ENCODE data around the genes SHD, FSD1 and TNFAIP8L1.

DNA sequence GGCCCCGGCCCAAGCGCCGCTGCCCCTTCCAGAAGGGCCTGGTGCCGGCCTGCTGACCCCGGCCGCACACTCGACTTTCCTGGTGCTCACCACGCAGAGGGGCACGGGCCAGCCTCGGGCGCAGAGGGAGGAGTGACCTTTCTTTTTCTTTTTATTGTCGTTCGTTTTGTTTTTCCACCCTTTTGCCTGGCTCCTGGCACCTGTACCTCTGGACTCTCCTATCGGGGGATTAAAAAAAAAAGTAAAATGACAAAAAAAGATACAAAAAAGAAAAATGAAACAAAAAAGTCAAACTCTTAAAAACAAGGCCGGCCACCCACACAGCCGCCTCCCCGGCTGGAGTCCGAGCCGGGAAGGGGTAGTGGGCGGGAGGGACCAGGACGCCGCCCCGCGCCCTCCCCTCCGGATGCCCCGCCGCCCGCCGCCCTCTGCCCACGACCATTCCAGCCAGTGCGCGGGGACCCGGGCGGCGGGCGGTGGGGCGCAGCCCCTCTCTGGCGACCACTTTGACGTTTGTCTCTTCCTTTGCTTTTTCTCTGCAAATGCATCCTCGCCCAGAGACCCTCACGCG, 28.8 kb downstream of the ZBTB7A start:
- PRO-cap: bidirectional peak, plus-strand start at position 73 of the sequence, minus-strand start at position 75 of the sequence; bidirectional peak, plus-strand start outside the sequence, minus-strand start at position 511 of the sequence
- RRBS: 91% methylated on average over 19 of the region's 42 CpGs

DNA sequence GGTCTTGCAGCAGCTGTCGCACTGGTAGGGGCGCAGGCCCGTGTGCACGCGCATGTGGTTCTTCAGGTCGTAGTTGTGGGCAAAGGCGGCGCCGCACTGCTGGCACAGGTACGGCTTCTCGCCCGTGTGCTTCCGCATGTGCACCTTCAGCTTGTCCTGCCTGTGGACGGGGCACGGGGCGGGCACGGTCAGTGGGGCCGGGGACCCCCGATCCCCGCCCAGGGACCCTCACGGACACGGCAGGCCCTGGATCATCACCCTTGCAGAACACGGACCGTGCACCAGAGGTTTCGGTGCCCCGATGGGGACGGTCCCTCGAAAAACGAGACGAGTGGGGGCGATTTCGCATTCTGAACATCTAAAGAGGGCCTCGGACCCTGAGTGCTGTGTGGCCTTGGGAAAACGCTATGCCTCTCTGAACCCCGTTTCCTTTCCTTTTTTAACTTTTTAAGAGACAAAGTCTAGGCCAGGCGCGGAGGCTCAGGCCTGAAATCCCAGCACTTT, 18.6 kb downstream of the ZBTB7A start:
- PRO-cap: no peak
- RRBS: no CpG with 5 or more reads among the region's 37 CpGs

DNA sequence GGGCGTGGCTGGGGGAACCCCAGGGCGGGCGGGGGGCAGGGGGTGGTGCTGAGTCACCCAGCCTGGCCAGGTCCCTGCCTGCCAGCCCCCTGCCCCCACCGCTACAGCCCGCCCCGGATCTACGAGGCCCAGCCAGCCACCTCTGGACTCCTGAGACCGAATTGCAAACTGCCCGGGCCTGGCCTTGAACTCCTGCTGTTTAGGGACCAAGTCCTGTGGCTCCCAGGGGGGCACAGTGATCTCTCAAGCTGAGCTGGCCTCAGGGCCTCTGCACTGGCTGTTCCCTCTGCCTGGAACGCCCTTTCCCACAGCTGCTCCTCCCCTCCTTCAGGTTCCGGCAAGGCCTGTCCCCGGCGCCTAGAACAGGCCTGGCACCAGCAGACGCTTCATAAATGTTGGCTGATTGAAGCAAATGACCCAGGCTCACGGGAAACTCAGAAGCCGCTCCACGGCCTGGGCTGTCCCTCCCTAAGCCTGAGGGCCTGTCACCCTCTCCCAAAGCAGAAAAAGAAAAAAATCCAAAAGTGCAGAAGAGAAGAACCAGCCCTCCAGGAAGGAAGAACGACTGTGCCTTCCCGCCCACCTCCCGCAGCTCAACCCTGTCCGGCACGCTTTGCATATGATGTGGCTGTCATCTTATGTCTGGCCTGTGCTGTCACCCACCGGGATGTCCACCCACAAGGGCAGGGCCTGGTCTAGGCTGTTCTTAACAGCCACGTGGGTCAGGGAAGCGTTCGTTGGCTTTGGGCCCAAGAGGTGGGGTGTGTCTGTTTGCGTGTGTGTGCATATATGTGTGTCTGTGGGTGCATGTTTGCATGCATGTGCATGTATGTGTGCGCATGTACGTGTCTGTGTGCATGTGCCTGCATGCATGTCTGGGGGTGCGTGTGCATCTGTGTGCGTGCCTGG, 13.9 kb downstream of the ZBTB7A start:
- PRO-cap: no peak
- RRBS: 3% methylated on average over 7 of the region's 31 CpGs

DNA sequence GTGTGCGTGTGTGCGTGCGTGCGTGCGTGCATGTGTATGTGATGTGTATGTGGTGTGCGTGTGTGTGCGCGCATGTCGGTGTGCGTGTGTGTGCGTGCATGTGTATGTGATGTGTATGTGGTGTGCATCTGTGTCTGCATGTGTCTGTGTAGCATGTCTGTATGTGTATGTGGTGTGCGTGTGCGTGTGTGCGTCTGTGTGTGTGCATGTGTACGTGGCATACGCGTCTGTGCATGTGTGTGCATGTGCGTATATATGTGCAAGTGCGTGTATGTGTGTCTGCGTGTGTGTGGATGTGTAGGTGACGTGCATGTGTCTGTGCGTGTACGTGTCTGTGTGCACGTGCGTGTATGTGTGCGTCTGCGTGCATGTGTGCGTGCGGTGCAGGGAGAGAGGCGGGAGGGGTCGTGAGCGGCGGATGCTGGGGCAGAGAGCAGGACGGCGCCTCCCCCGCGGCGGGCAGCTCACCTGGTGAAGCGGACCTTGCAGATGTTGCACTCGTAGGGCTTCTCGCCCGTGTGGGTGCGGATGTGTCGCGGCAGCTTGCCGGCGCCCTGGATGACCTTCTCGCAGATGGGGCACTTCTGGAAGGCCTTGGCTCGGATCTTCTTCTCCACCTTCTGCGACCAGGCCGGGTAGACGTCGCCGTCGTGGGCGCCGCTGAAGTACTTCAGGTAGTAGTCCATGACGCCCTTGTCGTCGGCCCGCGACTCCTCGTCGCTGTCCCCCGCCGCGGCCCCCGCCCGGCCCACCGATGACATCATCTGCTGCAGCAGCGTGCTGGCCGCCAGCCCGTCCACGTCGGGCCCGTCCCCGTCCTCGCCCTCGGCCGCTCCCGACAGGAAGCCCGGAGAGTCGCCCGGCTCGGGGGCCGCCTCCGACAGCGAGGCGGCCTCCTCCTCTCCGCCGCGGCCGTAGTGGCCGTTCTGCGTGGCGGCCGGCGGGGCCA, 12.9 kb downstream of the ZBTB7A start:
- PRO-cap: no peak
- RRBS: 96% methylated on average over 6 of the region's 98 CpGs

DNA sequence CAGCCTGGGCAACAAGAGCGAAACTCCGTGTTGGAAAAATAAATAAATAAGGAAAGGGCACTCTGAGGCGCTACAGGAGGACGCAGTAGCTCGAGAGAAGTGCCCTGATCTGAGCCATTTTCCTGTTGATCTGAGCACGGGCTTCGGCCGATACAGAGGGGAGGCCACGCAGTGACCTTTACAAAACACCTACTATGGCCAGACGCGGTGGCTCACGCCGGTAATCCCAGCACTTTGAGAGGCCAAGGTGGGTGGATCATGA, 9.5 kb downstream of the ZBTB7A start:
- PRO-cap: no peak
- RRBS: no CpG with 5 or more reads among the region's 13 CpGs

DNA sequence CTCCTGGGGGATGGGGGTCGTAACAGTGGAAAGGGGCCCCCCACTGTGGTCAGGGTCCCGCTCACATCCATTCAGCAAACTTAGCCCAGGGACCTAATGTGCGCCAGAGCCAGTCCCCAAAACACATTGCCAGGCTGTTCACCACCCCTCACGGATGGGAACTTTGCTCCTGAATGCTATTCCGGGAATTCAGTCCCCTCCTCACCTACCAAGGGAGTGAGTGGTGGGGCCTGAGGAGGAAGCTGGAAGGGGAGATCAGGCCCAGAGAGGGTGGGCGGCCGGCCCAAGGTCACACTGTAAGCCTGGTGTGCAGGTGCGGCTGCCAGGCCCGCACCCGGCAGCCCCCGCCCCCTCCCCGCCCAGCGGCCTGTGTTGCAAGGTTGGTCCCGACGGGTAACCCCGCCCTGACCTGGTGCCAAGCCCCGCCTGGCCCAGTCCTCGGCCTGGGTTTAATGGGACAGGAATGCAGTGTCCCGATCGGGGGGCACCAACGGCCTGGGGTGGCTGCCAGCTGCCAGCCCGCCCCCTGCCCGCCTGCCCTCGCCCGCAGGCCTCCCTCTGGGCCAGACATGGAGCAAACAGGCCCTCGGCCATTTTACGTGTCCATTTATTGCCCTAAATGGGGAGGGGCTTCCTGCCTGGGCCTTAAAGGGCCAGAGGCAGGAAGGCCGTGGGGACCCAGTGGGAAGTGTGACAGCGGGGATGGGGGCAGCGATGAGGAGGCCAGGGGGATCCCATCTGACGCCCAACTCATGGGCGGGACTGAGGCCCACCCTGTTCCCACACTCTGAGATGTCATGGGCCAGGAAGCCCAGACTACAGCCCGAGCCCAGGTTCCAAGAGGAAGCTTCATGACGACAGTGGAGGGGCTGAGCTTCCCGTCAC, 5.4 kb downstream of the ZBTB7A start:
- PRO-cap: bidirectional peak, plus-strand start at position 434 of the sequence, minus-strand start at position 293 of the sequence
- RRBS: 4% methylated on average over 6 of the region's 35 CpGs

DNA sequence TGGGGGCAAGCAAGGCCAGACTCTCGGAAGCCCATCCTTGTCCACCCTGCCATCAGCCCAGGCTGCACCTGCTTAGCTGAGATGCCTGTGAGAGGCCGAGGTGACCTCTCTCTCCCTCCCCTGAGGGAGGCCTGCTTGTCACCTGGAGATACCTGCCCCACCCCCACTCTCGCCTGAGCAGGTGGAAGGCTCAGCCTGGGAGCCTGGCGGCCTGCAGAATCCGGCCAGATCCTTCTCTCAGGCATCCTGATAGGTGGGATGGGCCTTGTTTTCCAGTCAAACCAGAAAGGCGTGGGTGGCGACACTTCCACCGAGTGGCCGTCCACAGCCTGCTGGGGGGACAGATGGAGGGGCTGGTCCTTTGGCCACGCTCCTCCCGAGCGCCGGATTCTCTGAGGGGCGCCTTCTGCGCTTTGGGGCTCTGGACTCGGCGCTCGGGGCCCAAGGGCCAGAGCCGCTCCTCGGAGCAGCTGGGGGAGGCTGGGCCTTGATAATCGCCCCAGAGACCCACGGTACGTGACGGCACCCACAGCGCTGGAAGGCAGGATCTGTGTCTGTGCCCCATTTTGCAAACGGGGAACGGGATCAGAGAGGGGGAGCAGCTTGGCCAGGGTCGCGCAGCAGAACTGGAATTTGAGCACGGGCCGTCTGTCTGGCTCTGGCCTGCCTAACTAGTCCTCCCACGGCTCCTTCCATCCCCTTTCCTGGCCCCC, 4.6 kb downstream of the ZBTB7A start:
- PRO-cap: no peak
- RRBS: no CpG with 5 or more reads among the region's 32 CpGs

DNA sequence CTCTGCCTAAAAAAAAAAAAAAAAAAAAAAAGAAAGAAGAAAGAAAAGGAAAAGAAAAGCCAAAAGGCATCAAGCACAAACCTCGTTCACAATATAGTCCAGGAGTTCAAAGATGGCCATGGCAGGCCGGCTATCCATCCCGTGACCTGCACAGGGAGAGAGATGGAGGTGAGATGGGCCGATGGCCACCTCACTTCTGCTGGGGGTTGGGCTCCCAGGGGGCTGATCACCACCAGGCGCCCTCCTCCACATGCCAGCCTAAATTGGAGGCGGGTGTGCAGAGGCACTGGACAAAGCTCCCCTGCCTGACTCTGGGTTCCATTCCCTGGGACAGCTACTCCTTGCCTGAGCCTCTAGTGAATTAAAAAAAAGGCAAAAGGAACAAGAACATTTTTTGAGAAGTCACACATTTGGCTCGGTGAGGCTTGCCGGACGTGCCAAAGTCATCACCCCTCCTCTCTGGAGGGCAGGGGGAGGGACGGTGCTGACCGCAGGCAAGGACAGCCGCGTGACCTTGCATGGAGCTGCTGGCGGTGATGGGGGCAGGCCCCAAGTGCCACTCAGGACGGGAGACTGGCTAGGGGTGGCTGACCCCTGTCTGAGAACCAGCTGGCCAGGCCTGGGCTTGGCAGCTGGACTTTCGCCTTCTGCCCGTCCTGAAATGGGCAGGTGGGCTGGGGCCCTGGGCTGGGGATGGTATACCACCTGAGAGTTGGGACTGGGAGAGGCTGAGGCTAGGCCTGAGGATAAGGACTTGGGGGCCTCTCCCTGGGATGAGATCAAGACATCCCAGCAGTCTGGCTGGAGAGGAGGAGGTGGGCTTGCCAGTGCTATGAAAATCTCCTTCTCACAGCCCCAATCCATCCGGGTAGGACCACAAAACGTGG, 26.5 kb downstream of the MAP2K2 start:
- PRO-cap: no peak
- RRBS: no CpG with 5 or more reads among the region's 19 CpGs

DNA sequence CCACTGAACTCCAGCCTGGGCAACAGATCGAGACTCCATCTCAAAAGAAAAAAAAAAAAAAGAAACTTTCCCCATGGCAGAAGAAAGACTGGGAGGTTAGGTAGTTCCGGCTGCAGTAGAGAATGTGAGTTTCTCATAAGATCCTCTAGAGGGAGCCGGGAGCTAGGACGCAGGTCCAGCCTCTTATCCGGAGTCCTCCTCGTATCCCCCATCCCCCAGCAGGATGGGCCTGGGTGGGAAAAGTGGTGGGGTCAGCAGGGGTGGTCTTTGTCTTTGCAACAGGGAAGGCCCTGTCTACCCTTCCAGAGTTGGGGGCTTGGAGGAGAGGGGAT, 13.1 kb upstream of the CREB3L3 start:
- PRO-cap: no peak
- RRBS: 13% methylated on average over 1 of the region's 6 CpGs

DNA sequence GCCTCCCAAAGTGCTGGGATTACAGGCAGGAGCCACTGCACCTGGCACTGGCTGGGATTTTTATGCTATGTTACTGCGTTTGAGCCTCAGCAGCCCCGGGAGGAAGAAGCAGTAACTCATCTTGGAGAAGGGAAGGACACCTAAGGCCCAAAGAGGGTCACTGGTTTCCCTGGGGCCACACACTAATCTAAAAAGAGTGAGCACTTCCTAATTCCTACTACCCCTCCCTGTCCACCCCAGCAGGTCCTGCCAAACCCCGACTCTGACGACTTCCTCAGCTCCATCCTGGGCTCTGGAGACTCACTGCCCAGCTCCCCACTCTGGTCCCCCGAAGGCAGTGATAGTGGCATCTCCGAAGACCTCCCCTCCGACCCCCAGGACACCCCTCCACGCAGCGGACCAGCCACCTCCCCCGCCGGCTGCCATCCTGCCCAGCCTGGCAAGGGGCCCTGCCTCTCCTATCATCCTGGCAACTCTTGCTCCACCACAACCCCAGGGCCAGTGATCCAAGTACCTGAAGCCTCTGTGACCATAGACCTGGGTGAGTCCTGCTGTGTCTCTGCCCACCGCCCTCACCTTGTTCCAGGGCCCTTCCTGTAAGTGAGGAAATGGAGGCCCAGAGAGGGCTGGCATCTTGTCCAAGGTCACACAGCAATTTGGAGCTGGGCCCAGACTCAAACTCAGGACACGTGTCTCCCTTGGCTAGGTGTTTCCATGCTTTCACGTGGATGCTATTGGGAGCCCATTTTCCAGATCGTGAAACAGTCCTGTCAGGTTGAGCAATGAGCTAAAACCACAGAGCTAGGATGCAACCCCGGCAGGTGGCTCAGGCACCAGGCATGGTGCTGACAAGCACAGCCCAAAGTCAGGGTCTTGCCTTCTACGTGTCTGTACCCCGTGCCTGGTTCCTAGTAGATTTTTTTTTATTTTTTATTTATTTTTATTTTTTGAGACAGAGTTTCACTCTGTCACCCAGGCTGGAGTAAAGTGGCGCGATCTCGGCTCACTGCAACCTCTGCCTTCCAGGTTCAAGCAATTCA, 3.6 kb downstream of the CREB3L3 start:
- PRO-cap: no peak
- RRBS: no CpG with 5 or more reads among the region's 21 CpGs

- PRO-cap: no peak
- RRBS: 14% methylated on average over 2 of the region's 19 CpGs
These were observed 10.4 kb downstream of the SIRT6 start for GRCh38 chr19:4171798-4172445.

DNA sequence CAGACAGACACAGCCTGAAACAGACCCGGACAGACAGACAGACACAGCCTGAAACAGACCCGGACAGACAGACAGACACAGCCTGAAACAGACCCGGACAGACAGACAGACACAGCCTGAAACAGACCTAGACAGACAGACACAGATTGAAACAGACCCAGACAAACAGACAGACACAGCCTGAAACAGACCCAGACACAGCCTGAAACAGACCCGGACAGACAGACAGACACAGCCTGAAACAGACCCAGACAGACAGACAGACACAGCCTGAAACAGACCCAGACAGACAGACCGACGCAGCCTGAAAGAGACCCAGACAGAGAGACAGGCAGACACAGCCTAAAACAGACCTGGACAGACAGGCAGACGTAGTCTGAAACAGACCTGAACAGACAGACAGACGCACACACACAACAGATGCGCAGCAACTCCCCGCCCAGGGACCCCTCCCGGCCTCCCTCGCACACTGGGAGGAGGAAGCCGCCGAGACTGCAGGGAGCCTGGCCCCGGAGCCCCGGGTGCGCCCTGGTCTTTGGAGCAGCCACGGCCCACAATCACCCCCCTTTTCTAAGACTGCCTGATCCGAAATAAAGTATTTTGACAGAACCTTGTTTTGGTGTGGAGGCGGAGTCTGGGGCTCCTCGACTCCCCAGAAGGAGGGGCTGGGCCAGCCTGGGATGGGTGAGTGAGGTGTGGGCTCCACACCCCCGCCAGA, 9.8 kb downstream of the SIRT6 start:
- PRO-cap: no peak
- RRBS: 5% methylated on average over 6 of the region's 22 CpGs

DNA sequence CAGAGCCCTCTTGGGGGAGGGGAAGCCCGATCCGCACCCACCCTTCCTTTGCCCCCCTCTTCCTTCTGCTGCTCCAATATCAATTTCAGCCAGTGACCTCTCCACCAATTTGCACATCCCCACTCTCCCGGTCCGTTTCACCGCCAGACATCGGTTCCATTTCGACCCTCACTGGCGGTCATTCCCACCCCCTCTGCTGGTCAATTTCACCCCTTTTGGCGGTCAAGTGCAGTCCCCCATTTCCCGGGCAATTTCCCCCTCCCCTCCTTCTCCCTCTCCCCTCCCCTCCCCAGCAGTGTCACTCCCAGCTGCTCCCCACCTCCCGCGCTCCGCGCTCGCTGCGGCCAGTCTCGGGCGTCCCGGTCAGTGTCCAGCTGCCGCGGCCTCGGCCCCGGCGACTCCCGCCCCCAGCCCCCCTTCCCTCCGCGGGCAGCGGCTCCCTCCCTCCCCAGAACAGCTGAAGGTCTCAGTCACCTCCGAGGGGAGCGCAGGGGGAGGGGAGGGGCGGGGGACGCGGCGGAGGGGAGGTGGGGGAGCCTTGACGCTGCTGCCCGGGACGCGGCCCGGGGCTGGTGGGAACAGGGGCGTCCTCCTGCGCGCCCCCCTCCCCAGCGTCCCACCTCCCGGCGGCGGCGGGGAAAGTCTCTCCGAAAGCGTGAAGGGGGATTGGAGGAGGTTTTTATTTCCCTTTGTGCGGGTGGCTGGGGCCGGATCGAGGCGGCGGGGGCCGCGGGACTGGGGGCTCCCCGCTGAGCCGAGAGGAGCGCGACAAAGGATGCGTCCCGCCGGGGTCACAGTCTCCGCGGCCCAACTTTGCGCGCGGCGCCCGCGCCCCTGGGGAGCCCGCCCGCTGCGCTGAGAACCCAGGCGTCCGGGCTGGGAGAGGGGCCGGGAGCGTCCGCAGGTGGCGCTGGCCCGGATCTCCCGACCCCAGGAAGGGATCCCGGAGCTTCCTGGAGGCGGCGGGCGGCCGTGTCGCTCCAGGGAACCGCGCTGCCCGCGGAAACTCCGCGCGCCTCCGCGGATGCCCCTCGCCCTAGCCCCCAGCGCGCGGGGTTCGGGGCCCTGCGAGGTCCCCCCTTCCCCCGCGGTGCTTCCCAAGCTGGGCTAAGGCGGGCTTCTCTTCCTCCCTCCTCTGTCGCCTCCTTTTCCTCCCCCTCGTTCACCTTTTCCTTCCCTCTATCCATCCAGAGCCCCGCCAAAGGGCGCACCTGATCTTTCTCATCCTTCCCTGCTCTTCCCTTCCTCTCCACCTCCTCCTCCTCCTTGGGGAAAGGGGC, at the start of gene SHD:
Gene SHD (plus strand): TSS at position 544 of the 1,280 bp plus-strand sequence.
- PRO-cap: no peak
- RRBS: 31% methylated on average over 34 of the region's 110 CpGs

- PRO-cap: no peak
- RRBS: 11% methylated on average over 17 of the region's 52 CpGs
These were observed at the start of gene FSD1 for GRCh38 chr19:4304147-4304902. FSD1 (plus strand) TSS chr19:4304598.

DNA sequence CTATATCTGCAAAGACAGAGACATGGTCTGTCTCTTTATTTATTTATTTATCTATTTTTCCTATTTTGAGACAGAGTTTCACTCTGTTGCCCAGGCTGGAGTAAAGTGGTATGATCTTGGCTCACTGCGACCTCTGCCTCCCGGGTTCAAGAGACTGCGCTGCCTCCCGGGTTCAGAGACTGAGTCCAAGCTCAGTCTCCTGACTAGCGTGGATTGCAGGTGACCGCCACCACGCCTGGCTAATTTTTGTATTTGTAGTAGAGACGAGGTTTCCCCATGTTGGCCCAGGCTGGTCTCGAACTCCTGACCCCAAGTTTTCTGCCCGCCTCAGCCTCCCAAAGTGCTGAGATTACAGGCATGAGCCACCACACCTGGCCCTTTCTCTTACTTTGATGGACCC, 369 bp upstream of the STAP2 start:
- PRO-cap: no peak
- RRBS: no CpG with 5 or more reads among the region's 10 CpGs

DNA sequence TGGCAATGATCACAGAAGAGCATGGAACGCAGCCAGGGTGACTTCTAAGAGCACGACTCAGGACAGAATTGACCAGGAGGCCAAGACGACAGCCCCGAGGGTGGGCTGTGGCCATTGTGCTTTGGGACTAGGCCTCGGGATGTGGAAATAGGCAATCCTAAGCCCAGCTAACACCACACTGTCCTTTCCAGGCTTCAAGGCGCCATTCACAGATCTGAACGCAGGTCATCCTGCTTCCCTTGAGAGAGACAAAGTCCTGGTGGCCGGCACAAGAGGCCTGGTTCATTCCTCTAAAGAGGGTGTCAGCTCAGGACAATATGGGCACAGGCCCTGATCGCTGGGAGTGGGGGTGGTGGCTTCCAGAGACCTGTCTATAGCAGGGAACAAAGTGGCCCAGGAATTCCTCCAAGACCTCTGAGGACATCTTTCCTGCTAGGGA, 3.2 kb downstream of the SH3GL1 start:
- PRO-cap: no peak
- RRBS: no CpG with 5 or more reads among the region's 9 CpGs

DNA sequence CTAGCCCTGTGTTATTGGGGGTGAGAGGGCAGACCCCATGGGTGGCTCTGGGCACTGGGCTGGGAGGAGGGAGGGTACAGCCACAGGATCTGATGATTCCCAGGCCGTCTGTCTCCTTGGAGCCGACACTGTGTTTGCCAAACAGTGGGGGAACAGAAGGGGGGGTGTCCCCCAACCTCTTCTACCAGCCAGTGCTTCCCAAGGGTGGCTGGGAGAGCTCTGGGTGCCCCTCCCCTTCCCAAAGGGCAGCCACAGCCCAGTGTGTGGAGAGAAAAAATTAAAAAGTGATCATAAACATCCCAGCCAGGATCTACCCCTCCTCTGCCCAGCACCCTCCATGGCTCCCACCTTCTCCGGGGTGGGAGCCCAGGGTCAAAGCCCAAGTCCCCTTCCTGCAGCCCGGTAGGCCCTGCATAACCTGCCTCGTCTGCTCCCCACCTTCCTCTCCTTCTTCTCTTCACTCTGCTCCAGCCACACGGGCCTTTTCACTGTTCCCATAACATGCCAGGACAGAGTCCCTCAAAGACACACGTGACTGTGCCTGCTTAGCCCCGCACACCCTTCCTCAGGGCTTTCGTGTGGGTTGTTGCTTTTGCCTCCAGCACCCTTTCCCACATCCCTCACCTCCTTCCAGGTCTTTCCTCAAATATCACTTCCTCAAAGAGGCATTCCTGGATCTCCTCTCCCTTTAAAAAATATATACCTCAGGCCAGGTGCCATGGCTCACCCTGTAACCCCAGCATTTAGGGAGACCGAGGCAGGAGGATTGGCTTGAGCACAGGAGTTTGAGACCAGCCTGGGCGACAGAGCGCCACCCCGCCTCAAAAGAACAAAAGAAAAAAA, 1.5 kb upstream of the PLIN4 start:
- PRO-cap: bidirectional peak, plus-strand start at position 499 of the sequence, minus-strand start at position 459 of the sequence; bidirectional peak, plus-strand start at position 522 of the sequence, minus-strand start at position 521 of the sequence
- RRBS: 13% methylated on average over 2 of the region's 13 CpGs

DNA sequence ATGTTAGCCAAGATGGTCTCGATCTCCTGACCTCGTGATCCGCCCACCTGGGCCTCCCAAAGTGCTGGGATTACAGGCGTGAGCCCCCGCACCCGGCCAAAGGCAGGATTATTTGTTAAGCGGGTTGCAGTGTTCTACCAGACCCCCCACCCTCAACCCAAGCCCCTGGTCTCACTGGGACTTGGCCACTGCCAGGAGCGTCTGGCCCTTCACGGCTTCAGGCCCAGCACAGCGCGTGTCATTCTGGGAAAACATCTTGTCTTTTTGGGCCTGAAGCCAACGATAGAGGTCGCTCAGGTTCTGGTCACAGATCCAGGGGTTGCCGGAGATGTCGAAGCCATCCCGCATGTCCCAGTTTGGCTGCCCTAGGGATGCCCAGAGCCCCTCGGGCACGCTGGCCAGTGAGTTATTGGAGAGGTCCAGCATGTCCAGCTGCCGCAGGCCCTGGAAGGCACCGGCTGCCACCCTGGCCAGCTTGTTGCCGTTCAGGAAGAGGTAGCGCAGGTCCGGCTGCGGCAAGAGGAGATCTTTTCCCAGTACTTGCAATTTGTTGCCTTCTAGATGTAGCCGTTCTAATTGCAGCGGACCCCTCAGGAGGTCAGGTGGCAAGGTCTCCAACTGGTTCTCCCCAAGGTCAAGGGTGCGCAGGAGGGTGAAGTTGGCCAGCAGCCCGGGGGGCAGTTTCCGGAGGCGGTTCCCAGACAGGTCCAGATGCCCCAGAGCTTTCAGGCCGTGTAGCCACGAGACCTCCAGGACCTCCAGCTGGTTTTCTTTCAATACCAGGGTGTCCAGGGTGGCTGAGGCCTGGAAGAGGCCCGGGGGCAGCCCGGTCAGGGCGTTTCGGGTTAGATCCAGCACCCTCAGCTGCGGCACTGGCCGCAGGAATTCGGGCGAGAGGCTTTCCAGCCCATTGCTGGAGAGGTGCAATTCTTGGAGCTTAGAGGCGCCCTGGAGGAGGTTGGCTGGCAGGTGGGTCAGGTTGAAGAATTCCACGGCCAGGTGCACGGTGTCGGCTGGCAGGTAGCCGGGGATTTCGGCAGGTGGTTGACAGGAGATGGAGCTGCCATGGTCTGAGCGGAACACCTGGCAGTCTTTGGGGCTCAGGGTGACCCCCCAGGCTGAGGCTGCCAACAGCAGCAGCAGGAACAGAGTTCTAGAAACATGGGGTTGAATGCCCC, 1.7 kb downstream of the LRG1 start:
- PRO-cap: no peak
- RRBS: 94% methylated on average over 4 of the region's 47 CpGs

DNA sequence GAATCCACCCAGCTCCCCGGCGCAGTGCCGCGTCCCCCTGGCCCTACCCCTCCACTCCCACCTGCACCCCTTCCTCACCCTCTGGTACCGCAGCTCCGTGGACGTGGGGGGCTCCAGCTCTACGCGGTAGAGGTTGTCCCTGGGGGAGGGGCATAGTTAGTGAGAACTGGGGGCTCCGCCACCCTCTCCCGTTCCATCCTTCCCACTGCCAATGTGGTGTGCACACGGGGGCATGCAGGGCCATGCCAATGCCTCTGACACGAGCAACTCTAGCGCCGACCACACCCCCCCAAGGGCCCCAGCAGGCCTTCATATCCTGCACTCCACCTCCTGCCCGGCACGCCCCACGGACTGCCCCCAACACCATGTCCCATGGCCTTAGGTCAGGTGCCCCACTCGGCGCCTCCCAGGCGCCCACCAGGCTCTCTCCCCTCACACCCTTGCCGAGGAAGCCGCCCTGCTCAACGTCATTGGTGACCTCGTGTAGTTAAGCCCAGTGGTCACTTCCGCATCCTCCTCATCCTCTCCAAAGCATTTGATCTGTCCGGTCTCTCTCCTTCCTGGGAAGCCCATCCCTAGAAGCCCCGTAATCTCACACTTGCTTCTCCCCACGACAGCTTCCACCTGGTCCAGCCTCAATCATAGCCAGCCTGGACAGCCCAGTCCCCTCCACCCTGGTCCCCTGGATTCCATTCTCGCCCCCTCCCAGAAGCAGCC, 2.2 kb downstream of the SEMA6B start:
- PRO-cap: no peak
- RRBS: 98% methylated on average over 1 of the region's 30 CpGs

- PRO-cap: bidirectional peak, plus-strand start at chr19:4639195, minus-strand start at chr19:4639201; bidirectional peak, plus-strand start at chr19:4639571, minus-strand start at chr19:4639283
- RRBS: under 1% methylated on average over 26 of the region's 86 CpGs
These were observed at the start of gene TNFAIP8L1 for GRCh38 chr19:4638786-4640156. TNFAIP8L1 (plus strand) TSS chr19:4639516.

All from MCF 10A (cell line).